Gastroesophageal sphincter (tissue), 4 donors: ENCODE results near the genes HOGA1, SFRP5, GOLGA7B and HPS1.

DNA sequence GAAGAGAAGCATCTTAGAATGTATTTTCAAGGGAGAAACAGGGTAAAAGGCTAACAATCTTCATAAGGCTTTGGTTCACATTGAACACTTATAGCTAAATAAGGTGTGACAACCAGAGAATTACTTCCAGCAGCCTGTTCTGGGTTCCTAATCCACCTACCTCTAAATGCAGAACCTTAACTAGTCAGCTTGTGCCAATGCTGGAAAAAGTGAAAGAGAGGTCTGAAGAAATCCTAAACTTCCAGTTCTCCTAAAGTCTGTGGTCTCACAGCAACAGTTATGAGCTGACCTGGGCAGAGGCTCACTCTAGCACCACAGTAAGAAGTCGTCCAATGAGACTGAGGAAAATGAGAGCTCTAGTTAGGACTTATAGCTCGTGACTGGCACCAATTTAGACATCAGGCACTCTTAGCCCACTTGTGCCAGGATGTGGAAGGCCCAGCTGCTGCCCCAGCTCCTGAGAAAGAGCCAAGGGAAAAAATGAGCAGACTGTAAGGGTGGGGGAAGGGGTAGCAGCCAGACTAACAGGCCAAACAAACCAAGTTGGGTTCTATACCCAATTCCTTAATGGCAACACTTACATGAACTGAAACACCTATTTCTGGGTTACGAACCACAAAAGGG lies 7.7 kb downstream of the MMS19 start:
- PRO-cap, result no peak
- RAMPAGE, long total RNA, 4 experiments, result no peak in any of the 4 experiments

DNA sequence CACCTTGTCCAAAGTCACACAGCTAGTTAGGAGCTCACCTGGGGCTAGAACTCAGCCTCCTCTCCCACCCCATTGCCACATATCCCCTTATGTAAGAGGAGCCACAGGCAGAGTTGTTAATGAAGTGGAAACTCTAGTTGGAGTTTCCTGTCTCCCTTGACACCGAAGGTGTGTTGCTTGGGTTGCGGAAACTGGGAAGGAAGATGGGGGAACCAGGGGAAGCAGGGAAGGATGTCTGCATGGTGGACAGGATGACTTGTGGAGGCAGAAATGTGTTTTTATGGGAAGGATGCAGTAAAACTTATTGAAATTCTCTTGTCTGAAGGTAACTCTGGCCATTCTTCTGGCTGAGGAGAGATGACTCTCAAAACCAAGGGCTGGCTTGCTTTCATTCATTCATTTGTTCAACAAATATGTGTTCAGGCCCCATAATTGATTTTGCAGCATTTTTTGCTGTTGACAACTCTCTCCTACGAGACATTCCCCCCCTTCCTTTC lies 1.5 kb downstream of the UBTD1 start:
- PRO-cap, result no peak
- RAMPAGE, long total RNA, 4 experiments, result no peak in any of the 4 experiments

GRCh38 chr10:97520774-97521542 lies 22.2 kb downstream of the UBTD1 start:
- PRO-cap, result no peak
- RAMPAGE, long total RNA, 4 experiments, result no peak in any of the 4 experiments

GRCh38 chr10:97583781-97584826 lies at the start of gene HOGA1:
Gene HOGA1 (plus strand): TSS chr10:97584389.
- PRO-cap, result no peak
- RAMPAGE, long total RNA, 4 experiments, result start-site peak on the plus strand in 2 of 4 experiments, at chr10:97584284-97584389 at its widest, 8 to 13 reads per replicate

- PRO-cap, result no peak
- RAMPAGE, long total RNA, 4 experiments, result no peak in any of the 4 experiments
Observed at GRCh38 chr10:97764382-97765214, 7.2 kb downstream of the SFRP5 start.

- PRO-cap, result no peak
- RAMPAGE, long total RNA, 4 experiments, result no peak in any of the 4 experiments
Observed at GRCh38 chr10:97770931-97771905, 581 bp downstream of the SFRP5 start.

DNA sequence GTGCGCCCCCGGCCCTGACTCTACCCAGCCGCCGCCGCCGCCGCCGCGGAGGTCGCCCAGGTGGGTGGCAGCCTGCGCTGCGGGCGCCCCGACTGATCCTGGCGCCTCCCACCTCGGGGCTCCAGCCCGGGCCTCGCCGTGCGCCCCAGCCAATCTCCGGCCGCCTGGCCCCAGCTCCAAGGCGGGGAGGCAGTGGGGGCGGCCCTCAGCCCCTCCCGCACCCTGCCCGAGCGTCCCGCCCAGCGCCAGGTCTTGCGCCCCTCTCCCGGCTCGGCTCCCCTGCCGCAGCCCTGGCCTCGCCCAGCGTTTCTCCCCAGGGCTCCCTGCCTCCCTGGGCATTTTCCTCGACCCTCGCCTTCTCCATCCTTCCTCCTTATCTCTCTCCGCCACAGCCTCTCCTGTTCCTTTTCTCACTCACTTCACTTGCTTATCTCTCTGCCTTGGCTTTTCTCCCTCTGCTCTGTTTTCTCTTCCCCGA lies at the start of gene SFRP5:
TSS of gene SFRP5 (minus strand) at position 94 of the 478 bp plus-strand sequence.
- PRO-cap, result bidirectional peak, plus-strand start at position 255 of the sequence, minus-strand start at position 84 of the sequence
- RAMPAGE, long total RNA, 4 experiments, result no peak in any of the 4 experiments

- PRO-cap, result no peak
- RAMPAGE, long total RNA, 4 experiments, result no peak in any of the 4 experiments
Observed at GRCh38 chr10:97823607-97824266, 25.9 kb upstream of the GOLGA7B start.

GRCh38 chr10:97849431-97850498 lies at the start of gene GOLGA7B:
Gene GOLGA7B (plus strand): TSS chr10:97849843.
- PRO-cap, result no peak
- RAMPAGE, long total RNA, 4 experiments, result no peak in any of the 4 experiments

DNA sequence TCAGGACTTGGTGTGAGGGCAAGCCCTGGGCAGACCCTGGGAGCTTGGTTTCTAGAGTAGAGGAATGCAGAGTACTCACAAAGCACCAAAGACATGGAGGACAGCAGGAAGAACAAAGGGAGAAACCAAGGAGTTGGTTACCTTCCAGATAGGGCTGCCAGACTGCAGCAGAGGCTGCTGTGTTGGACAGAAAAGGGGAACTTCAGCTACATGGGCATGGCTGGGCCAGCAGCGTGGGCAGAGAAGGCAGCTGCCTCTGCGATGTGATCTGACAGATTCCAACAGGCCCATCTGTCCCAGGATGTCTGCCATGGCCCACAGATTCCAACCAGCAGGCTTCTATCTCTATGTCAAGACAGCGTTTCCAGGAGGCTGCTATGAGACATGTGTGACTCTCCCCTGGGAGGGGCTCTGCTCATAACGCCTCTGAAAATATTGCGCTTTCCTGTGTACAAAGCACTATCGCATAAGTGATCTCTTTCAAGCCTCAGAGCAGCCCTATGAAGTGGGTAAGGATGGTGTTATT lies 1.9 kb downstream of the GOLGA7B start:
- PRO-cap, result no peak
- RAMPAGE, long total RNA, 4 experiments, result no peak in any of the 4 experiments

- PRO-cap, result no peak
- RAMPAGE, long total RNA, 4 experiments, result no peak in any of the 4 experiments
Observed at GRCh38 chr10:98031018-98031349, 563 bp upstream of the CRTAC1 start.

DNA sequence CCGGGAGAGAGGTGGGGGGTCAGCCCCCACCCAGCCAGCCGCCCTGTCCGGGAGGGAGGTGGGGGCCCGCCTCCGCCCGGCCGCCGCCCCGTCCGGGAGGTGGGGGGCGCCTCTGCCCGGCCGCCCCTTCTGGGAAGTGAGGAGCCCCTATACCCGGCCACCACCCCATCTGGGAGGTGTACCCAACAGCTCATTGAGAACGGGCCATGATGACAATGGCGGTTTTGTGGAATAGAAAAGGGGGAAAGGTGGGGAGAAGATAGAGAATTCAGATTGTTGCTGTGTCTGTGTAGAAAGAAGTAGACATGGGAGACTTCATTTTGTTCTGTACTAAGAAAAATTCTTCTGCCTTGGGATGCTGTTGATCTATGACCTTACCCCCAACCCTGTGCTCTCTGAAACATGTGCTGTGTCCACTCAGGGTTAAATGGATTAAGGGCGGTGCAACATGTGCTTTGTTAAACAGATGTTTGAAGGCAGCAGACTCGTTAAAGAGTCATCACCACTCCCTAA lies 18.5 kb downstream of the R3HCC1L start:
- PRO-cap, result no peak
- RAMPAGE, long total RNA, 4 experiments, result no peak in any of the 4 experiments

DNA sequence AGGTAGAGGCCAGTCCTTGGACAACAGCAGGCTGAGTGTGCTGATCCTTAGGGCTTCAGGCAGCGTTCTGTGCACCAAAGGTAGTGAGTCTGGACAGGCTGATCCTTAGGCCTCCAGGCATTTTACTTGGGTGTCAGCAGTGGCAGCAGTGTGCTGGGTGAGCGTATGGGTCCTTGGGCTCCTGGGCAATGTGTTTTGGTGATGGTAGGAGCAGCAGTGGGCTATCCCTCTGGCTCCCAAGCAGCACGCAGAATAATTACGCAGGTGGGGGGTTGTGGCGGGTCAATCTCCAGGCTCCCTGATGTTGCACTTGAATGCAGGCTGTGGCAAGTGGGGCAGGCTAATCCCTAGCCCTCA lies 44.3 kb downstream of the LOXL4 start:
- PRO-cap, result no peak
- RAMPAGE, long total RNA, 4 experiments, result no peak in any of the 4 experiments

GRCh38 chr10:98446409-98447490 lies at the start of gene HPS1:
Gene HPS1 (minus strand): TSS chr10:98446935.
- PRO-cap, result bidirectional peak, plus-strand start at chr10:98447055, minus-strand start at chr10:98446915
- RAMPAGE, long total RNA, 4 experiments, result start-site peak on the minus strand in 4 of 4 experiments, at chr10:98446882-98446925 at its widest, 19 to 229 reads per replicate

GRCh38 chr10:99522566-99523258 lies 10.0 kb upstream of the NKX2-3 start:
- PRO-cap, result no peak
- RAMPAGE, long total RNA, 4 experiments, result no peak in any of the 4 experiments

DNA sequence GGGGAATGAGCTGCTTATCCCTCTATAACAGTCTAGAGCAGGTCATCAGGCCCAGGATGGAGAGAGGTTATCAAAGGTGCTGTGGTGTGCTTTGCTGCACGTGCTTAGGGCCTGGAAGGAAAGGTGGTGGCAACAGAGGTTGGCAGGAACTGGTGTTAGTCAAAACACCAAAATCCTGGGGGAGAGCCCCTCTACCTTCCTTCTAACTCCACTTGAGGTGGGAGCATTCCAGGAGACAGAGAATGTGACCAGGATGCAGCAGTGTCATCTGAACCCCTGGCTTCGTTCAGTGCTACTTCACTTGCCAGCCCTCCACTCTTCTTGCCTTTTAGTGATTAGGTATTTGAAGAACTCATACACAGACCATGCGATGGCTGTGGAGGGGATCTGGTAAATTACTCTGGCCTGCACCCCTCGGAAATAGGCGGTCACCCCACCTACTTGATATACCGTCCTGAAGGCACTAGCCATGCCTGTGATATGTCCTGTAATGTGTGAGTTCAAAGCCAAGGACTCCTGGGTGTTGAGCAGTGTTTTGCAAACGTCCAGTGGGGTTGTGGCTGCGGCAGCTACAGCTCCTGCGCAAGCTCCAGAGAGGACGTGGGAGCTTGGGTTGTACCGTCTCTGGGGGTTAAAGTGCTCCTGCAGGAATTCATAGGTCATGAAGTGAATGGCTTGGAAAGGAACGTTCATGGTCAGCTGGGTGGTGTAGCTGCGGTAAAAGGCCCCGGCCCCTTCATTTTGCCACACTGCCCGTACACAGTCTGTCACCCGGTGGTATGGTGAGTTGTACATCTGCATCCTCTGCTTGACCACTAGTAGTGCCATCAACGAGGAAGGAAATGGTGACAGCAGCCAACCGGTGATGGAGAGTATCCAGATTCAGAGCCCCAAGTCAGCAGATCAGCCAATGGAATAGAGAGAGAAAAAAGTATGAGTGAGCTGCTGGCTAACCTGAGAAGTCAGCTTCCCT lies 9.4 kb downstream of the SLC25A28 start:
- PRO-cap, result no peak
- RAMPAGE, long total RNA, 4 experiments, result no peak in any of the 4 experiments

GRCh38 chr10:99621180-99621833 lies 1.1 kb upstream of the SLC25A28 start:
- PRO-cap, result bidirectional peak, plus-strand start at chr10:99621438, minus-strand start at chr10:99621242; bidirectional peak, plus-strand start at chr10:99621651, minus-strand start at chr10:99621671
- RAMPAGE, long total RNA, 4 experiments, result no peak in any of the 4 experiments

- PRO-cap, result no peak
- RAMPAGE, long total RNA, 4 experiments, result no peak in any of the 4 experiments
Observed at GRCh38 chr10:99621834-99622203, 1.6 kb upstream of the SLC25A28 start.

DNA sequence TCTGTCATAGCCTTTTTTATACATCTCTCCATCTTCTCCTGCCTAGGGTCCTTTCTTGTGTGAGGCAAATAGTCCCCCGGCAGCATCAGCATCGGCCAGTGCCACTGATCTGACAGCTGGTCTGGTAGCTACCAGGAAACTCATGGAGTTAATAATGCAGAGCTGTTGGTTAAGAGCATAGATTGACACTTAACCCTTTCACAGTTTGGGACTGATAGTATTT lies 1.7 kb downstream of the CUTC start:
- PRO-cap, result no peak
- RAMPAGE, long total RNA, 4 experiments, result no peak in any of the 4 experiments

DNA sequence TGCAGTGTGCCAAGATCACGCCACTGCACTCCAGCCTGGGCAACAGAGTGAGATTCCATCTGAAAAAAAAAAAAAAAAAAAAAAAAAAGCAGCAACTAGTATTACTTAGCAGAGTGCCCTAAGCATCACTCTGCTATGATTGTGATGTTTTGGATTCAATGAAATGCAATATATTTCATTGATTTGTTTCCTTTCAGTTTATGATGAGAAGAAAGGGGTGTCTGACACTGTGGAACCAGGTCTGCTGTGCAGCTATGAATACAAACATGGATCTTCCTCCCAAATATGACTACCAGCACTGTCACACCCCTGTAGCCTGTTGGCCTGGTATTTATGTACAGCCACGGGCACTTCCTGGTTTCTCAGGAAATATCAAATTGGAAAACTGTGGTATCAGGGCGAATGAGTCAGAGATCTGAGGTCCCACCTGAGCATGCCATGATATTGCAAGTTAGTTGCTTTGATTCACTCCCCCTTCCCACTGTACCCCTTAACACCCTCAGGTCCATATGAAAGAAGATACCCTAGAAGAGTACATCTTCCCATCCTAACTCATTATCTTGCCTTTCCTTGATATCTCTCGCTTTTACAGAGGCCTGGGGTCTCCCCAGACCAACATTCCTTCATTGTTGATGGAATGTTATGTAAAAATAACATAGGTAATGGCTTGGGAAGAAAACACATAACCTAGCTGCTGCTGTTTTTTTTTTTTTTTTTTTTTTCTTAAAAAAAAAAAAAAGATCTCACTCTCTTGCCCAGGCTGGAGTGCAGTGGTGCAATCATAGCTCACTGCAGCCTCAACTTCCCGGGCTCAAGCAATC lies 87.7 kb downstream of the DNMBP start:
- PRO-cap, result no peak
- RAMPAGE, long total RNA, 4 experiments, result no peak in any of the 4 experiments